Peritoneum (tissue), 1 donor: ENCODE measurements around a stretch of chr3.

- PRO-cap, result no peak
These were observed 16.1 kb upstream of the TATDN2 start for GRCh38 chr3:10232071-10232702.

GRCh38 chr3:10279232-10279523 is 13.6 kb downstream of the GHRL start:
- PRO-cap, result no peak

- PRO-cap, result no peak
These were observed 68.1 kb downstream of the ATP2B2 start for GRCh38 chr3:10437120-10437839.

GRCh38 chr3:10474260-10474795 is 31.1 kb downstream of the ATP2B2 start:
- PRO-cap, result no peak

DNA sequence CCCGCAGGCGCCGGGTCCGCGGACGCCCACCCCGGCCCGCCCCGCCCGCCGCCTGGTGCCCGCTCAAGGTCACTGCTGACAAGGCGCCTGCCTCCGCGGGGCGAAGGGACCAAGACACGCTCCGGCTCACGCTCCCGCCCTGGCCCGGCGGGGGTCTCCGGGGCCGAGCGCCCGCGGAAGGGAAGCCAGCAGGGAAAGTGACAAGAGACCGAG is 108.5 kb upstream of the SLC6A11 start:
- PRO-cap, result no peak

GRCh38 chr3:10764077-10764912 is 51.7 kb upstream of the SLC6A11 start:
- PRO-cap, result no peak

DNA sequence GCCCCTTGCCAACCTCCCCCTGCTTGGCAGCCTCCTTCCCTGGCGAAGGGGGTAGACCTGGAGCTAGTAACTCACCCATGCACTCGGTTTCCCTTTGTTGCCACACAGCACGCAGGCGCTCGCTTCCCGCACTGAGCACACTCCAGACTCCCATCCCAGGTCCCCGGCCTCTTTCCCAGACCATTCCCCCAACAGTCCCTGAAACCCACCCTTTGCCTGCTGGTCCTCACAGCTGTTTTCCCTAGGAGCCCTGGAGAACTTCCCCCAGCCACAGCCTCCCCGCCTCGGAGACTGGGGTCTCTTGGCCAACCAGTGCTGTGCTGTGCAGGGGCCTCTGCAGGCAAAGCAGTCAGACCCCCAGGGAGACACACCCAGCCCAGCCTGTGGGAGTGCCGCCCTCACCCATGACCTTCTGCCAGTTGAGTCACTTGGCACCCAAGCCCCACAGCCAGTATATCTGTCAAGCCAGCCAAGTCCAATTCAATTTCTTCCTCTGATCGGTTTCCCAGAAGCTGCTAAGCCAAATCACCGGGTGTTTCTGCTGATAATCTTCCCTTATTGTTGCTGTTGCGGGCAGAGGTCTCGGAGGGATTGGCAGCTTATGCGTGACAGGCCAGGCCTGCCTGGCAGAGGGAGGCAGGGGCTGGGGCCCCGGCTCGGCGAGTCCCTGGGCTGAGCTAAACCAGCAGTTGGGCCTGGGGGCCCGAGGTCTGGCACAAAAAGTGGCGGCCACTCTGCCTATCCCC is 65.7 kb upstream of the SLC6A1 start:
- PRO-cap, result no peak

DNA sequence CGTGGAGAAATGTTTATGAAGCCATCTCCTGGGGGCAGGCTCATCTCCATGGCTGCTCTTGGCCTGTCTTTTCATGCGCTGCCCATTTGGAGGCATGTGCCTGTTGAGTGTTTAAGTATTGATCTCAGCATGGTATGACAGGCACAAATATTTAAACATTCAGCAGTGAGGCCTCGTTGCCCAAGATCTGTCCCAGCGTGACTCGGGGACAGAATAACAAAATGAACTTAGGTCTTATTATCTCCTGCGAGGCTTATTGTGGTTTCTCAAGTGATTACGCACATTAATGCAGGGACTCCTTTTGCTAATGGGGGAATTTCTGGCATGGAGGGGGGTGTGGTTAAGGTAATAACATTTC is 4.5 kb upstream of the SLC6A1 start:
- PRO-cap, result no peak

- PRO-cap, result no peak
These were observed 20.9 kb upstream of the ATG7 start for GRCh38 chr3:11251278-11251655.

DNA sequence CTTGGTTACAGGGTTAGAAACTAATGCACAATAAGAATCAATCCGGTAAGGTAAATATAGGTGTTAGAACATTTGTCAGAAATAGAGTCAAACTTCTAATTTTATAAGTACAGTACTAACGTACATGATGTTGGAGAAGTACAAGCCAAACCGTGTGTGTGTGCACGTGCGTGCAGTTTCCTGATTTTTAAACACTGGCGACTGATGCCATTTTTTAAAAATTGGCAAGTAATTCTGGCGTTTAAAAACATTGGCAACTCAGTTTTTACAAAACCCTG is 661 bp downstream of the ATG7 start:
- PRO-cap, result no peak

- PRO-cap, result no peak
These were observed 32.0 kb downstream of the ATG7 start for GRCh38 chr3:11304078-11304672.

GRCh38 chr3:11544947-11545622 is 98.6 kb downstream of the VGLL4 start:
- PRO-cap, result no peak

DNA sequence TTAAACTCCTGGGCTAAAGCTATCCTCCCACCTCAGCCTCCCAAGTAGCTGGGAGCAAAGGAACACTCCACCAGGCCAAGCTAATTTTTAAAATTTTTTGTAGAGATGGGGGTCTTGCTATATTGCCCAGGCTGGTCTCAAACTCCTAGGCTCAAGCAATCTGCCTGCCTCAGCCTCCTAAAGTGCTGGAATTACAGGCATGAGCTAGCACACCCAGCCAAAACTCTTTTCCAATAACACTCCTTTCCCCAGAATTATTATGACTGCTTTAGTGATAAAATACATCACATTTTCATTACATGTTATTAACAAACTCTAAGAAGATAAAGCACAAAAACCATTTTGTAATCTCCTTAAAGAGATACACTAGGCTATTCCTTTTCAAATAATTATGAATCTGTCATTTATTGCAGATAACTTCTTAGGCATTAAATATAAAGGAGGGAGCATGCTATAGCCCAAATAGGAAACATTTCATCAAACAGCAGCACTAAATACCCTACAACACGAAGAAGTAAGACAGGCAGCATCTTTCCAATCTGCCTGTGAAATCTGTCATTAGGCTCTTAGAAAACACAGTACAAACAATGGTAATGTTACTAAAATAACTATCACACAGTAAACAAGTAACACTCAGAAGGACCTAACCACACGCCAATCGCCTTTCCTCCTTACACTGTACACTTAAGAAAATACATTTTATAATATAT is 45.0 kb downstream of the VGLL4 start:
- PRO-cap, result no peak

GRCh38 chr3:11601338-11602424 is 42.0 kb downstream of the VGLL4 start:
- PRO-cap, result no peak

DNA sequence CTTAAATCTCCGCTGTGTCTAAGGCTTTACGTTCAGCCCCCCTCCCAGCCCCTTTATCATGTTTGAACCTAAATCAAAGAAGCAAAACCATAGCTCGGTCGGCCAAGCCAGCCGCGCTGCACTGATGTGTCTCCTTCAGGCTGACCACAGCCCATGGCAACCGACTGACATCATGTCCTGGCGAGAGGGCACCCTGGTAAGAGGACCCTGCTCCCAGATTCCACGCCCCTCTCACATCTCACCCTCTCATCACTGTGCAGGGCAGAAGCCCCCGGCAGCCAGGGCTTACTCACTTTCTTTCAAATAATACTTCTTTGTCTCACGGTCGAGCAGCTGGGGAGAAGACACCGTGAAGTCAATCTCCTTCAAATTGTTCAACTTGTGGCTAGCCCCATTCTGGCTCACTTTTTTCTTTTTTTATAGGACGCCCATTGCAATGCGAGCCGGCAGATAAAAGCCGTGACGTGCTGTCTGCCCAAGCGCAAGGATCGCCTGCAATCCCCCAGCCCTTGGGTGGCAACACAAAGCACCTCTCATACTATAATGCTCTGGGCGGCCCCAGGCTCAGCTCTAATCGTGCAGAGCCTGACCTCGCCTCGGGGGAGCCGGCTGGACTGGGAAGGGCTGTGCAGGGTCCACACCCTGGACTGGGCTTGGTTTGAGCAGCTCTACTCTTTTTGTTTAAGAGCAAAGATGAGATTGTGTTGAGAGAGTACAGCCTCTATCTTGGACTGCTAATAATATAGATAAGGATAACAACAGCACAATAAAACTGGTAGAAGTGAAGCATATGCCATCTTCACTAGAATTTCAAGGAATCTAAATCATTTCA is 33.5 kb downstream of the VGLL4 start:
- PRO-cap, result no peak

DNA sequence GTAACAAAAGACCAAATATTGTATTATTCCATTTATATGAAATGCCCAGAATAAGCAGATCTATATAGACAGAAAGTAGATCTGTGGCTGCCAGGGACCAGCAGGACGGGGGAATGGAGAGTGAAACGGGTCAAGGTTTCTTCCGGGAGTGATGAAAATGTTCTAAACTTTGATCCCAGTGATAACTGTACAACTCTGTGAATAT is 18.0 kb downstream of the VGLL4 start:
- PRO-cap, result no peak

DNA sequence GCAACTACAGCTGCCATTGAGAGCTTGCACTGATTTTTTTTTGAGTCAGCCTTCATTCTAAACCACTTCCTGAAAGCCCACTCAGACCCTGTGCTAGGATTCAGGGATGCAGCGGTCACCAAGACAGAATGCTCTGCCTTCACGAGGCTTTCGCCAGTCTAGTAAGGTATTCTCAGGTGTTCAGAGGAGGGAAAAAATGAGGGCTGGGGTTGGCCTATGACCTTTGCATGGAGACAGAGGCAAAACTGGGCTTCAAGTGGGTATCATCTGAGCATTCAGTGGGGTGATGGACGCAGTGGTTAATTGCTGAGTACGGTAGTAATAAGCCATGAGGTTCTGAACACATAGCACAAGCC is 3.6 kb downstream of the VGLL4 start:
- PRO-cap, result no peak

- PRO-cap, result no peak
These were observed 2.9 kb downstream of the TIMP4 start for GRCh38 chr3:12155691-12156336.

DNA sequence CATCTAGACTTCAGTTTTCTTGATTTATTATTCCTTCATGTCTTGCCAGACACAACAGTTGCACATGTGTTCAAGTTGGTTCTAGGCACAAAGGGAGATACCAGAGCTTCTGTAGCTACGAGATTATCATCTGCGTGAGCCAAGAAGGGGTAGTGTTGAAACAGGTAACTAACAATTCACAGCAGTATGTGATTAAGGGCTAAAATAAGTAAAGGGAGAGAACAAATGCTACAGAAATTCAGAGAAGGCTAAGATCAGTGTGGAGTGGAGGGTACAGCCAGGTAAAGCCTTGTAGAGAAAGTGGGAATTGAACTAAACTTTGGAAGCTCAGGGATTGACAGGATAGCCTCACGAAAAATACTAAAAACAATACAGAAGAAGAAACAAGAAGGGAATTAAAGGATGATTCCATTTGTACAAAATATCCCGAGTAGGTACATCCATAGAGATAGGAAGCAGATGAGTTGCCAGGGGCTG is 13.0 kb downstream of the PPARG start:
- PRO-cap, result no peak

- PRO-cap, result no peak
These were observed 74.1 kb upstream of the TSEN2 start for GRCh38 chr3:12409984-12410745.